Neural cell (in vitro differentiated cells): Measurements from ENCODE around the genes BPIFB1 and SNTA1.

GRCh38 chr20:33127696-33128294 is 40.2 kb upstream of the BPIFA2 start:
- RAMPAGE, long total RNA, result no peak

DNA sequence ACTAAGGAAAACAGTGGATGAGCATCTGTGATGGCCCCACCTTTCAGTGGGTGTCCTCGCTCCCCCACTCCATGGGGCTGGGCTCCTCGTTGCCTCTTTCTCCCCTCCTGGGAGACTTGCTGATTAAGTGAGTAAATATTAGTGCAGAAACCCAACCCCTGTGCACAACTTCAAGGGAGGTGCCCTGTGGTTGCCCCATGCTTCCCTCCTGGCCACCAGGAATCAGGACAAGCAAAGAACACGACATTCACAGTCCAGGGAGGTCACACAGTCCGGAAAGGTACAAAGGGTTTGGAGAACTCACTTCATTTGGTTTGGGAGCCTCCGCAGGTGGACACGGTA is 9.7 kb upstream of the BPIFB1 start:
- RAMPAGE, long total RNA, result no peak

DNA sequence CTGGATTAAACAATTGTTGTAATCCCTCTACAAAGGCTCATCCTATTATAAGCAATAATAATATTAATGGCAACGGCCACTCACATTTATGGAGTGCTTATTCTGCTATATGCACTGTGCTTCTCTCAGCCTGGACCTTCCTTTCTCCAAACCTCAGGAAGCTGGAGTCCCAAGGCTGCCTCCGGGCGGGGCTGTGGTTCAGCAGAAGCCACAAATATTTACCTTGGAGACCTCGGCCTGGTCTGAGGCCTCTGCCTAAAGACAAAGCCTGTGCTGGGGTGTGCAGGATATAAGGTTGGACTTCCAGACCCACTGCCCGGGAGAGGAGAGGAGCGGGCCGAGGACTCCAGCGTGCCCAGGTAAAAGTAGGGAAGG is at the start of gene BPIFB1:
Gene BPIFB1, plus strand, starts transcription at position 319 of the 375 bp plus-strand sequence.
- RAMPAGE, long total RNA, result no peak

- RAMPAGE, long total RNA, result no peak
Observed at GRCh38 chr20:33402131-33402388, 741 bp upstream of the CDK5RAP1 start.

DNA sequence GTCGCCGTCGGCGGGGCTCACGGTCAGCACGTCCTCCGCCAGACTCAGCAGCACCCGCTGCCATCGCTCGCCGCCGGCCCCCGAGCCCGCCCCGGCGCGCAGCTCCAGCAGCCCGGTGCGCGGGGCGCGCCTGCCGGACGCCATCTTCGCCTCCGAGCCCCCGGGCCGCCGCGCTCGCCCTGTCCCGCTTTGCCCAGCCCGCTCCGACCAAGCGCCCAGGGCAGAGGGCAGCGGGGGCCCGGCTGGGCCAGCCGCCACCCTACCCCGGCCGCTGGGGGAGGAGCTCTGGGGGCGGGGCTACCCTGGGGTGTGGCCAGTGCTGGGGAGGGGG is at the start of gene SNTA1:
Gene SNTA1, minus strand, starts transcription at position 287 of the 331 bp plus-strand sequence.
- RAMPAGE, long total RNA, result no peak

DNA sequence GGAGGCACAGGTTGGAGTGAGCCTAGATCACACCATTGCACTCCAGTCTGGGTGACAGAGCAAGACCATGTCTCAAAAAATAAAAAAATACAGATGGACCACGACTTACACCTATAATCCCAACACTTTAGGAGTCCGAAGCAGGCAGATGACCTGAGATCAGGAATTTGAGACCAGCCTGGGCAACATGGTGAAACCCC is 21.8 kb upstream of the CBFA2T2 start:
- RAMPAGE, long total RNA, result no peak

GRCh38 chr20:33629362-33630014 is 32.6 kb upstream of the C20orf144 start:
- RAMPAGE, long total RNA, result no peak

GRCh38 chr20:33648426-33648967 is 13.6 kb upstream of the C20orf144 start:
- RAMPAGE, long total RNA, result no peak

DNA sequence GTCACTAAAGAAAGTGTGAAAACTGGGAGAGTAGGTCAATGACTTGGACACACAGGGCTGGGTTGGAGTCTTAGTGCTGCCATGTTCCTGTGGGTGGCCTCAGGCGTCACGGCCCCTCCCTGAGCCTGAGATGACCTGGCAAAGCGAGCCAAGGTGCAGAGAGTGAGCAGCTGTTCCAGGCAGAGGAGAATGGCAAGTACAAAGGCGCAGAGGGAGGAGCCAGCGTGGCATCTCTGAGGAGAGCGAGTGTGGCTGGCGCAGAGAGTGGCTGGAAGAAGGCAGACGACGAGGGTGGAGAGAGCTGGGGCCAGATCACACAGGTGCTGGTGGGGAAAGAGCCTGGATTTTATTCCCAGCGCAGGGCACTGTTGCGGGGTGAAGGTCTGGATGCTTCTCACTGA is 20.6 kb upstream of the CHMP4B start:
- RAMPAGE, long total RNA, result no peak

DNA sequence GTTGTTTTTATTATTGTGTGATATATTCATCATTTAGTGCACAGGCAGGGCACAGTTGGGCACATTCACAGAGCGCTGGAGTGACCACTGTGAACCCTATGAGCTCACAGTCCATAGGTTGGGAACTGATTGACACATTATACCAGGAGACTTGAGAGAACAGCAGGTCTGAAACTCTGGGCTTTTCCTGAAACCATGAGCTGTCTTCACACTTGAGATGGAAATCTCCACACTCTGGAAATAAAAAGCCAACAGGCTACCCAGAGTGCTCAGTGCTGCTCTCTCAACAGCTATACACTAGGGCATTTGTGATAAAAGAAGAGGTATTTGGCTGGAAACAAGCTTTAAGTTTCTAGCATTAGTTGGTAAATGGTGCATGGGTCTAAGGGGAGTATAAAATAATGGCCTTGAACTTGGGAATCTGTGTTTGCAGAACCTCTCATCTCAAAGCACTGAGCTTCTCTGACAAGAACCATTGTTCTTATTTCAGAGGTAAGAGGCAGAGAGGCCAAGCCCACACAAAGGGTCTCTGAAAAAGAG is 14.3 kb downstream of the CHMP4B start:
- RAMPAGE, long total RNA, result no peak

DNA sequence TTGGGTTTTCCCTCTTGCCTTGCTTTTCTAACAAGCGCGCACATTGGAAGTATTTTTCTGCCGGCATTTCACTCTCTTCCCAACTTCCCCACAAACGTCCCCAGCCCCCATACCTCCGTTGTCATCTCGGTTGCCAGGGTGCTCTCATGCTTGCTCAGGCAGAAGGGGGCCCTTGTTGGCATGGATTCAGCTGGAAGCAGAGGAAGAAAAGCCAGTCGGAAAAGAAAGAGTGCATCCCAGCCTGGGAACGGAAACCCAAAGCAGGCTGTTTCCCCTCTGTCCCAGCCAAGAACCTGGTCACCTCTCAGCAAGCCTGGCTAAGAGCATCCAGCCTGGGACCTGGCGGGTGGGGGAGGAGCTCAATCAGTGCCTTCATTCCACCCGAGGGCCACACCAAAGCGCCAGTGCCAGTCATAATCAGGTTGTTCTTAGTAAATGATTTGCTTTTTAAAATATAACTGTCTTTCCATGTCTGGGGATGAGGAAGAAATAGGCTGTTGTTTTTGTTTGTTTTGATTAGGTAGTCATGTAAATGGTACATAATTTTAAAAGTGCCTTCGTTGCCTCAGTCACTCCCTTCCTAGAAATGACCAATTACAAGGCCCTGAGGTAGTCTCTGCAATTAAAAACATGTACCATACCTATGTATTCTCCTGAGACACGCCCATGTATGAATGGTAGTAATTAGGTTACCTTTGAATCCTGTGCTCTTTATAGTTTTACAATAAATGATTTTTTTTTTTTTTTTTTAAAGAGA is 21.1 kb downstream of the CHMP4B start:
- RAMPAGE, long total RNA, result no peak

GRCh38 chr20:33836907-33837524 is 25.9 kb downstream of the CHMP4B start:
- RAMPAGE, long total RNA, result no peak

DNA sequence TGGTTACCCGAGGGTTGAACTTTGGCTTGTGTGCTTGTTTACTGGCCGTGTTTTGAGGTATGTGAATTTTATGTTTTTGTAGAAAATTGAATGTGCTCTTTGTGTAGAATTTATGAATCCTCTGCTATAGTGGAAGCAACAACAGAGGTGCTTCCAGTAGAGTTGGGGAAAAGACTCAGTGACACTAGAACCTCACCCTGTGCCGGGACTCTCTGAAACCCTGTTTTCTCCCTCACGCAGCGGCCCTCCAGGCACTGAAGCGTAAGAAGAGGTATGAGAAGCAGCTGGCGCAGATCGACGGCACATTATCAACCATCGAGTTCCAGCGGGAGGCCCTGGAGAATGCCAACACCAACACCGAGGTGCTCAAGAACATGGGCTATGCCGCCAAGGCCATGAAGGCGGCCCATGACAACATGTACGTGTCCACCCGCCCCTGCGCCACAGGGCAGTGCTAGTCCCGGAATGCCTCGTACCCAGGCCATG is 37.1 kb downstream of the CHMP4B start:
- RAMPAGE, long total RNA, result no peak

GRCh38 chr20:33994260-33994870 is 654 bp downstream of the RALY start:
- RAMPAGE, long total RNA, result no peak

GRCh38 chr20:34098053-34098698 is 13.9 kb downstream of the EIF2S2 start:
- RAMPAGE, long total RNA, result no peak

DNA sequence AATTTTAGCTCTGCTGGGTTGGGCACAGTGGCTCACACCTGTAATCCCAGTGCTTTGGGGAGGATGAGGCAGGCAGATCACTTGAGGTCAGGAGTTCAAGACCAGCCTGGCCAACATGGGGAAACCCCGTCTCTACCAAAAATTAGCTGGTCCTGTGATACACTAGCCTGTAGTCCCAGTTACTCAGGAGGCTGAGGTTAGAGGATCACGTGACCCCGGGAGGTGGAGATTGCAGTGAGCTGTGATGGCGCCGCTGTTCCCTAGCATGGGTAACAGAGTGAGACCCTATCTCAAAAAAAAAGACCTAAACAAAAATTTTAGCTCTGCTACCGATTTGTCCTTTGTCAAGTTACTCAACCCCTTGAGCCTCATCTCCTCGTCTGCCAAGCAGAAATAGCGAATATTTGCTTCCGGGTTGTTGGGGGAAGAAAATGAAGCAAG is 25.1 kb upstream of the ITCH start:
- RAMPAGE, long total RNA, result no peak

- RAMPAGE, long total RNA, result no peak
Observed at GRCh38 chr20:34560816-34561421, 2.4 kb downstream of the MAP1LC3A start.

- RAMPAGE, long total RNA, result no peak
Observed at GRCh38 chr20:34707121-34707823, 3.1 kb downstream of the TP53INP2 start.

GRCh38 chr20:34731975-34732718 is 28.0 kb downstream of the TP53INP2 start:
- RAMPAGE, long total RNA, result no peak

- RAMPAGE, long total RNA, result no peak
Observed at GRCh38 chr20:34824125-34824561, 1.3 kb downstream of the NCOA6 start.